GM23248 (cell line): ENCODE measurements around a stretch of chr5.

- RAMPAGE, long total RNA, result no peak
These were observed 540.5 kb downstream of the RAB3C start for GRCh38 chr5:59123283-59123937.

DNA sequence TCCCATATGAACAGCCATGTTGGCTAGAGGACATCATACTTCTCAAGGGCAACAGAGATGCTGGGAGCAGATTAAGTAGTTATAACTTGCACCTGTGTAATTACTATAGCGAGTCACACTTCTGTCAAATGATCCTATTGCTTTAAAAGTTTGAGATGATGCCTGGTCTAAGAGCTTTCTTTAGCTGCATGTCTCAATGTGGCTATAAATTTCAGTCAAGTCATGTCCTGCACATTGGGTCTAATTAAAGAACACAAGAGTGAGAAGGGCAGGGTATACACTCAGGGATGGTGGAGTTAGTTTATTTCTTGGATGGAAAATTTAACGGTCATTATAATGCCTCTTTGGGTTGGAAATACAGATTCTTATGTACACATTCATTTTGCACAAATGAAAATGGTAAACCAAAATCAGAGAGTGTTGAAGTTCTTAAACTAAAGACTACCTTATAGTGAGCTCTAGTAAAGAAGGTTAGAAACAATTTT lies 557.3 kb downstream of the RAB3C start:
- RAMPAGE, long total RNA, result no peak

- RAMPAGE, long total RNA, result no peak
These were observed 561.1 kb downstream of the RAB3C start for GRCh38 chr5:59143874-59144533.

- RAMPAGE, long total RNA, result no peak
These were observed 592.6 kb downstream of the PDE4D start for GRCh38 chr5:59300943-59301385.

DNA sequence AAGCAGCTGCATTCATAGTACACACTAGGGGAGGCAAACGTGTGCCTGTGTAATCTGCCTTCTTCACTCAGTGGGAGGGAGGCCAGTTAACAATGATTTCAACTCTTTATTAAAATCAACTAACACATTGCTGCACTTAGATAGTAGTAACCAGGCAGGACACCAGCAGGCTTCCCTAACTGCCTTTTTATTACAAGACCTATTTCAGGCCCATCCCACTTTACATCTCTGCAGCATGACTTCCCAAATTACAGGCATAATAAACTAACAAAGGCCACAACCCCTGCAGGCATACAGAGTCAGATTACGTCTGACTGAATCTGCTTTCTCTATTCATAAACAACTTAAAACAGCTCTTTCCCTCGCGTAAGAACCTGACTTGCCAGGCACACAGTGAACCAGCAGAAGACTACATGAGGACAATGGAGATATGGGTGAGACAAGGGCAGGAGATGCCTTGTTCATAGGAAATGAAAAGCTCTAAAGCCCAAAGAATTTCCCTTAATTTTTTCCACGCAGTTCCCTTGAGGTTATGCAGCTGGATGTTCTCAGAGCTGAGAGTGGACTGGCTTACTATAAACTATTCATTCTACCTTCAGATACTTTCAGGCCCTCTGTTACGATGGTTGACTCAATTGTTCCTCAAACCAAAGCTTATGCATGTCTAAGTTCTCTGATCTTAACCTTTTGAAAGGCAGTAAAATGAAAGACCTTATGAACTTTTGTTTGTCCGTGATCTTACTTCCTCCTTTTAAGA lies 576.1 kb downstream of the PDE4D start:
- RAMPAGE, long total RNA, result no peak

DNA sequence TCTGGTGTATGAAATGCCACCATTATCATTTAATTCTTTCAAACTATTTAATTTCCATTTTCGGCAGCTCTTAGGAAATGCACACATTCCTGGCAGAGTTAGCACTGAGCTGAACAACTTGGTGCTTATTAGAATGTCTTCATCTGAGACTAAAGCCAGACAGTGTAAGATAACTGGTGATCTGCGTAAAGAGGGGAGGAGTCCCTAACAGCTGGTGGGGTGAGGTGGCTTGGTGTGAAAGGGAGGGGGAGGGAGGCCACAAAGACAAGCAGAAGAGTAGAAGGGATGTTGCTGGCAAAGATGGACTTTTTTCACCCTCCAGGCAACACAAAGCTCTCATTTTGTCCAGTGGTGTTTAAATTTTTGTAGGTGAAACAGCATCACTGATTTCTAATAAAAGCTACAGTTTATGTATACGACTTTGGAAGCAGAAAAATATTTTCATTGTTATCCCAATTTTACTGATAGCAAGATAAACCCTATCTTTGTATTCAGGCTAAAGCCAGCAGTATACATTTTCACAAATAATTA lies 535.0 kb downstream of the PDE4D start:
- RAMPAGE, long total RNA, result no peak

GRCh38 chr5:59640350-59640907 lies 253.1 kb downstream of the PDE4D start:
- RAMPAGE, long total RNA, result no peak

DNA sequence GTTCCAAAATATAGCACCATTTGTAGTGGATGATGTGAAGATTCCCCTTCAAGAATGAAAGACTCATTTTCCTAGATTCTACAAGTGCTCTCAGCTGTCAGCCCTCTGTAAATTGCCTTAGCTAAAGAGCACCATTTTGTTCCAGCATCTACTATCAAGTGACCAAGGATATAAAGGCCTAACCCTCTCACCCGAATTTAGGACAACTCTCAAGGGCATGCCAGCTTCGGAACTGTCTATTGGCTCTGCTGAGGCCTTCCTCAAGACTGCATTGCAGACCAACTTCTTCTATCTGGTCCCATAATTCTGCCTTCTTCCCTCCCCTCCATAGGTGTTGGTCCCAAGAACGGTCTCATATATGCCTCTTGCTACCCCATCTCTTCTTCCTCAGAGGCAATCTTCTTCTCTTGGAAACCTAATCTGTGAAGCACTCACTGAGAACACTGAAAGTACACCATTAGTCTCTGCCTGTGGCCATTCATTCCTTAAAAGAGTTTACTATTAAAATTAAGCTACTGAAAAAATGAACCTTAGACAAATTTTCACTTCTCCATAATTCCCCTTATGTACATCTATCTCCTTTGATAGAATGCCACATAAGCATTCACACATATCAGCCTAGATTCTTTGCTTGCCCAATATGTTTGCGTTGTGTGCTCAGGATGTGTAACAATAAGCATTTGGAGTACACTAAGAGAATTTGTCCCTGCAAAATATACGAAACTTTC lies 241.5 kb downstream of the PDE4D start:
- RAMPAGE, long total RNA, result no peak

DNA sequence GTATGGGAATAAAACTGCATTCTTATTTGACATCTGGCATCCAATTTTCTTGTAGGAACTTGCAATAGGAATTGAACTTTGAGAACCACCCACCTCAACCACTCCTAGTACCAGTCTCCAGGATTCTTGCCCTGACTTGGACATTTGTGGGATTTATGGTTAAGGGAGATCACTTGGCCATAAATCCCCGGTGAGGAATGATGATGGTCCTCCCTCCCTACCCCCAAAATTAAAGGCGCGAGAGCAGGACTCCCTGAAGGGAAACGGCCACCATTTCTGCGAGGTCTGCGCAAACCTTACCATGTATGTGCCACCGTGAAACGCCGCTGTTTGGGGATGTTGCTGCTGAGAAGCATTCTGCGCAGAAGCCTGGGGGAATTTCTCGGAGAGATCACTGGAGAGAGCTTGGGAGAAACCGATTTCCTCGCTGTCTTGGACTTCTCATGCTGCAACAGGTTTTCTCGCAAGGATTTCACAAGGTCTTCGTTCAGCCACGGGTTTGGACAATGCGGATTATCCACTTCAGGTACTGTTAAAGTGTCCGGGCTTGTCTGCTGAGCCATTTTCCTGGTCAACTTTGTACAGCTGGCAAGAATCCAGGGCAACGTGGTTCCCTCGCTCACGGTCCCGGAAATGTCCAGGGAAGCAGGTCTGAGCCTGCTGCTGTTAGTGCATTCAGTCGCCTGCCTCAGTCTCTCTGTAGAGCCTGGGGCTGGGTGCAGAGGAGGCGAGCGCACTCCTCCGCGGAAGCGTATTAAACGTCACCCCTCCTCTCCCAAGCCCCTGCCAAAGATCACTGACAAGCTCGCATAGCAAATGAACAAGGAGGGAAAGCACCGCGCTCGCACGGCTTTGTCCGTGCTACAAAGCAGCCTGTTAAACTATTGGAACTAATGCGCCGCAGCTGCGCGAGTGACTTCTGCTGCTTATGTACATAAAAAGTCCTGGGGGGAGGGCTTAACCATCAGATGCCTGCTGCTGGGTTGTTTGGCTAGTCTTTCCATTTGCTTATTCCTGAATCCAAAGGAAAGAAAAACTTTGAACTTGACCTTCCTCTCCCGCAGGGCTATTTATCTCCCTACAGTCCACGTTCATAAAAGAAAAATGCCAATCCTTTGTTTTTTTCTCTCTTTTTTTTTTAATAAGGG lies 125.2 kb downstream of the PDE4D start:
- RAMPAGE, long total RNA, result no peak

- RAMPAGE, long total RNA, result no peak
These were observed 239.3 kb downstream of the DEPDC1B start for GRCh38 chr5:60460650-60461115.

DNA sequence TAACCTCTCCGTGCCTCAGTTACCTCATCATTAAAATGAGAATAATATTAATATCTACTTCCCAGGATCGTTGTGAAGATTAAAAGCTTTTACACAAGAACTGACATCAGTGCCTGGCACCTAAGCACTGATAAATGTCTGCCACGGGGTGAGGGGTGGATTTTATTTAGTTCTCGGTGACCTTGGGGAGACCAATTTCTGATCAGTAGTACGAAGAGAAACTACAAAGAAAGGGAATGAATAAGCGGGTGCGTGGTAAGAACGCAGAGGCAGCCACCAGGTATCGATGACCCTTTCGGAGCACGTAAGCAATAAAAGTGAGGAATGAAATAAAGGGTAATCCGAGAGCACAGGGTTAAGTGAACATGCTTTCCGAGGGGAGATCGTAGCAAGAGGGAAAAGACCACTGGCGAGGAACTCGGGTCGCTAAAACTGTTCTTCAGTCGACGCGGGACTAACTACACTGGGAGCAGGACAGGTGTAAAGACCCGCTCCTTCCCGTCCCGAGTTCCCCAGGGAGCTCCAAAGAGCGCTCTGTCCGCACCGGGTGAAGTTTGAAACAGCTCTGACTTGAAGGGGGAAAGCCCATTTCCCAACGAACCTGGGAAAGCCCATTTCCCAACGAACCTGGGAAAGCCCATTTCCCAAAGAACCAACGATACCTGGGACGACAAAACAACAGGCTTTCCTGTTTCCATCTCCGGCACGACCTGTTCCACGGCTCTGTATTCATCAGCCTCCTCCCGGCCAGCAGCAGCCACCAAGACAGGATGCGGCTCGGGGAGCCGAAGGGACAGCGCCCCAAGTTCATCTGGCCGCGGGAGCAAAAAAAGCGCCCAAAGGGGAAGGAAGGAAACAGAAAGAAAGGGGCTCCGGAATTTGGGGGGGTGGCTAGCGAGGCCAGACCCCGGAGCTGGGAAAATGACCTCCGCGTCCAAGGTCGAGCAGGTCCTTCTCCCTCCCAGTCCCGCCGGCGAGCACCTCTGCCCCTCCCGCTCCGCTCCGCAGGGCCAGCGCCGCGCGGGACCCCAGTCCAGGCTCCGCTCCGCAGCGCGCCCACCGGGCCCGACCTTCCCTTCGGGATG lies 967 bp downstream of the ELOVL7 start:
- RAMPAGE, long total RNA, result no peak

- RAMPAGE, long total RNA, result no peak
These were observed 30.3 kb upstream of the ZSWIM6 start for GRCh38 chr5:61301593-61302358.

GRCh38 chr5:61323037-61323302 lies 9.1 kb upstream of the ZSWIM6 start:
- RAMPAGE, long total RNA, result no peak

DNA sequence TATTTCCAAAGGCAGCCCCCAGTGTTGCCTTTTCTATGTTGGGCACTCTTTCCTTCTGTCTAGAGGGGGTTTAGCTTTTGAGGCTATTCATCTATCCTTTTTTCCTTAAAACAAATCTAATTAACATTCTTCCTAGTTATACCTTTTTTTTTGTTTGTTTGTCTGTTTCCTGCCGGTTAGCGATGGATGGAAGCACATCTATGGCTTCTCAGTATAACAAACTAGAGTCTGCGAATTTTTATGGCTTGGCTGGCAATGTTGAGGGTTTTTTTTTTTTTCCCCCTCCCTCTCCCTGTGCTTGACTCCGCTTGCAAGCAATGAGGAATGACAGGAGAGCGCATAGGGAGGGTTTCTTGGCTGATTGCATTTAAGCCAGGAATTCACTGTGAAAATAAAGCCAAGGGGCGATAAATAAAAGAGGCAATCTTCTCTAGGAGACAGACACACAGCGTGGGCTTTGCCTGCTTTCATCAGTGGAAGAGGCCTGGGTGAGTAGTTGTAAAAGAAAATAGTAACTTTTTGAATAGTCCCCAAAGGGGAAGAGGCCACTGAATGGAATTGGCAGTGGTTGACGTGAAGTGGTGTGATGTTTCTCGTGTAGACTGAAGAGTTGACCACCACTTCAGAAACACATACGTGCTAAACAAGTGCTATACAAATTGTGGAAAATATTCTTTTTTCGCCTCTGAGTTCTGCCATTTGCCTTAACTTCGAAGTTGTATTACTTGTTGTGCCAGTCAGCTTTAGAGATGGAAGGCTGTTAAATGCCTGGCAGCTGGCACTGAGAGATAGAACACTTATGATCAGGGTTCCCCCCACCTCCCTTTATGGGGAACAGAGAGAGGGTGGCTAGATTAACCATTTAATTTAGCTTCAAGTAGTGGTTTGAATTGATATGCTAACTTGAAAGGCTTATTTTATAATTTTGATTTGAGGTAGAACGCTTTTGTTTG lies 2.8 kb downstream of the ZSWIM6 start:
- RAMPAGE, long total RNA, result no peak

GRCh38 chr5:61472465-61472938 lies 140.4 kb downstream of the ZSWIM6 start:
- RAMPAGE, long total RNA, result no peak

DNA sequence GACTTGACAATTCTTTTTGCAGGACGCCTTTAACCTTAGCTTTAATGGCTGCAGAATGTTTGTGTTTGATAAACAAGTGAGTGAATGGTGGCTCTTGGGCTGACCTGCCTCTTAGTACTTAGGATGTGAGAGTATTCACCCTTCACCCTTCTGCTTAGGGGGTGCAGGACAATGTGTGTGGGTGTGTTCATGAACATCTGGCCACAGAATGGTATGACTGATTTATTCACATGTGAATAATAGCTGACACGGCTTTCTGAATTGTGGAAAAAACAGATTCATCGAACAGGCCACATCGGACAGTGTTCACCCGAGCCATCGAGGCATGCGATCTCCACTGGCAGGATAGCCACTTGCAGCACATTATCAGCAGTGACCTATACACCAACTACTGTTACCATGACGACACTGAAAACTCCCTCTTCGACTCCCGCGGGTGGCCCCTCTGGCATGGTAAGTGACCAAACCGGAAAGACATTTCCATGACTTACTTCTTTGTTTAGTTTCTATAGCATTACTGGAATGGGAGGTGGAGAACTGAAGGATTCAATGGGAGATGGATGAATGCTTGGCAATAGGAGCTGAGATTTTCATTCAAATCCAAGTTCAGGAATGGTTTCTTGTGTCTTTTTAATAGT lies 193.6 kb downstream of the ZSWIM6 start:
- RAMPAGE, long total RNA, result no peak

DNA sequence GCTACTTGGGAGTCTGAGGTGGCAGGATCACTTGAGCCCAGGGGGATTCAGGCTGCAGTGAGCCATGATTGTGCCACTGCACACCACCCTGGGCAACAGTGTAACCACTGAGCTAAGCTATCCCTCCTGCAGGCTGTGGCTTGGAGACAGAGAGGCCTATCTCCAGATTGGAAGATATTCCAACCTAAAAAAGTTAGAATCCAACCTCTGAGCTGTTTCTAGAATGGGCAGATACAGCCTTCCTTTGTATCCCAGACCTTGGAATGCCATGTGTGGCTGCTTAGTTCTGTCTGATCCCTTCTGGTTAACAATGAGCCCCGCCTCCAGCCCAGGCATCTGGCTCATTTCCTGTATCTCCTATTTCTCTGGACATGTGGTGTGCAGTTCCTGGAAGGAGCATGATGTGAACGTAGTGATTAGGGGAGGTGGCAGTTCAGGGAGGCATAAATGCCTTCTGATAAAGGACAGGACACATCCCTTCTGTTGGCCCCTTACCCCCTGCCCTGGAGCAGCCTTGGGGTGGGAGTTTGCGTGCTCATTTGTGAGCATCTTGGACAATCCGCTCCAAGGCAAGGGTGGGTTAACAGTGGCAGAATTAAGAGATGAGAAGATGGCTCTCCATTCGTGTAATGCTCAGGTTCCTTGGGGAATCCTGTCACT lies 243.0 kb downstream of the ZSWIM6 start:
- RAMPAGE, long total RNA, result no peak

GRCh38 chr5:62299605-62300114 lies 6.3 kb upstream of the KIF2A start:
- RAMPAGE, long total RNA, result no peak

DNA sequence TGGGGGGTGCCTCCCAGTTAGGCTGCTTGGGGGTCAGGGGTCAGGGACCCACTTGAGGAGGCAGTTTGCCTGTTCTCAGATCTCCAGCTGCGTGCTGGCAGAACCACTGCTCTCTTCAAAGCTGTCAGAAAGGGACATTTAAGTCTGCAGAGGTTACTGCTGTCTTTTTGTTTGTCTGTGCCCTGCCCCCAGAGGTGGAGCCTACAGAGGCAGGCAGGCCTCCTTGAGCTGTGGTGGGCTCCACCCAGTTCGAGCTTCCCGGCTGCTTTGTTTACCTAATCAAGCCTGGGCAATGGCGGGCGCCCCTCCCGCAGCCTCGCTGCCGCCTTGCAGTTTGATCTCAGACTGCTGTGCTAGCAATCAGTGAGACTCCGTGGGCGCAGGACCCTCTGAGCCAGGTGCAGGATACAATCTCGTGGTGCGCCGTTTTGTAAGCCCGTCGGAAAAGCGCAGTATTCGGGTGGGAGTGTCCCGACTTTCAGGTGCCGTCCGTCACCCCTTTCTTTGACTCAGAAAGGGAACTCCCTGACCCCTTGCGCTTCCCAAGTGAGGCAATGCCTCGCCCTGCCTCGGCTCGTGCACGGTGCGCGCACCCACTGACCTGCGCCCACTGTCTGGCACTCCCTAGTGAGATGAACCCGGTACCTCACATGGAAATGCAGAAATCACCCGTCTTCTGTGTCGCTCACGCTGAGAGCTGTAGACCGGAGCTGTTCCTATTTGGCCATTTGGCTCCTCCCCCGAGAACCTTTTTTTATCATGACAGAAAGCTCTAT lies 225.8 kb downstream of the LRRC70 start:
- RAMPAGE, long total RNA, result no peak

- RAMPAGE, long total RNA, result no peak
These were observed 576.5 kb downstream of the LRRC70 start for GRCh38 chr5:63155134-63155486.